ENCODE data around the genes MBD2 and DYNAP.

GRCh38 chr18:50842751-50843348, 23.0 kb upstream of the MRO start:
- RRBS, result no CpG with 5 or more reads among the region's 1 CpG

DNA sequence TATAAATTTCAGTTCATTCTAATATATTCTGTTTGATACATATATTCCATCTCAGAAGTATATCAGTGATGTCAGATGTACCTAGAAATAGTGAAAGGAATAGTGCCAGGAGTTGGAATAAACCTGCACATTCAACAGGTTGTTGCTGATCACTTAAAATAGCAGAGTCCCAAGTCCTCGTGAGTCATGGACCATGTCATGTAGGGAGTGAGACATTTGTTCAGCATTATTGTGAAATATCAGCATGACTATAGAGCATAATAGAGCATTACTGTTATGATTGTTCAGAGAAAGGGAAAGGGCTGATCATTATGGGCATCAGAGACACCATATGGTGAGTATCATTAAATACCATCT, 5.4 kb downstream of the ELAC1 start:
- RRBS, result no CpG with 5 or more reads among the region's 1 CpG

GRCh38 chr18:51153574-51154658, 43.6 kb downstream of the MEX3C start:
- RRBS, result no CpG with 5 or more reads among the region's 22 CpGs

DNA sequence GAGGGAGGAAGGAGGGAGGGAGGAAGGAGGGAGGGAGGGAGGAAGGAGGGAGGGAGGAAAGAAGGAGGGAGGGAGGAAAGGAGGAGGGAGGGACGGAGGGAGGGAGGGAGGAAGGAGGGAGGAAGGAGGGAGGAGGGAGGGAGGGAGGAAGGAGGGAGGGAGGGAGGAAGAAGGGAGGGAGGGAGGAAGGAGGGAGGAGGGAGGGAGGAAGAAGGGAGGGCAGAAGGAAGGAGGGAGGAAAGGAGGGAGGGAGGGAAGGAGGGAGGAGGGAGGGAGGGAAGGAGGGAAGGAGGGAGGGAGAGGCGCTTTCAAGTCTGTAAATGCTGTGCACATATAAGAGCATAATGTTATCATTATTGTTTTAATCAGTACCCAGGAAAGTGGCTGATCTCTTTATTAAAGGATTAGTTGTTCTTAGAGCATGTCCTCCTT, 363.2 kb downstream of the MBD2 start:
- RRBS, result no CpG with 5 or more reads among the region's 2 CpGs

- RRBS, result 1% methylated on average over 64 of the region's 125 CpGs
Observed at GRCh38 chr18:54223831-54225052, at the start of gene MBD2. Gene MBD2 (minus strand): TSS chr18:54224669.

- RRBS, result no CpG with 5 or more reads among the region's 5 CpGs
Observed at GRCh38 chr18:54531283-54532056, 59.6 kb upstream of the DYNAP start.

GRCh38 chr18:54591125-54591477, at the start of gene DYNAP:
Gene DYNAP (plus strand): TSS chr18:54591245.
- RRBS, result no CpG with 5 or more reads among the region's 2 CpGs

DNA sequence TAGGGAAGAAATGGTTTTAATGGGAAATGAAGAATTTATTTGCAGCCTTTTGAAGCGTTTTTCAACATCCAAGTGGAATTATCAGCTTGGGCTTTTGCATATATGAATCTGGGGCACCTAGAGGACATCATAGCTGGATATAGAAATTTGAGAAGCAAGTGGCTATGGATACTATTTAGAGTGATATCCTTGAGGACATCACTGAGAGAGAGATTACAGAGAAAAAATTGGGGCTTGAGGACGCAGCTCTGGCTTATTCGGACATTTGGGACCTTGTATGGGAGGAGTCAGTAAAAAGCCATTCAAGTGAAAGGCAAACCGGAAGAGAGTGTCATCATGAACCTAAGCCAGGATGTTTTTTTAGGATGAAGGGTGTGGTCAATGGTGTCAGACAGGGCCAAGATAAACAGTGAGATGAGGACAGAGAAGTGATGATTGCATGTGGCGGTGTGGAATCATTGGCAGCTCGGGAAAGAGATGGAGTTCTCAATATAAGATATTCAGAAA, 4.2 kb downstream of the RAB27B start:
- RRBS, result no CpG with 5 or more reads among the region's 6 CpGs

DNA sequence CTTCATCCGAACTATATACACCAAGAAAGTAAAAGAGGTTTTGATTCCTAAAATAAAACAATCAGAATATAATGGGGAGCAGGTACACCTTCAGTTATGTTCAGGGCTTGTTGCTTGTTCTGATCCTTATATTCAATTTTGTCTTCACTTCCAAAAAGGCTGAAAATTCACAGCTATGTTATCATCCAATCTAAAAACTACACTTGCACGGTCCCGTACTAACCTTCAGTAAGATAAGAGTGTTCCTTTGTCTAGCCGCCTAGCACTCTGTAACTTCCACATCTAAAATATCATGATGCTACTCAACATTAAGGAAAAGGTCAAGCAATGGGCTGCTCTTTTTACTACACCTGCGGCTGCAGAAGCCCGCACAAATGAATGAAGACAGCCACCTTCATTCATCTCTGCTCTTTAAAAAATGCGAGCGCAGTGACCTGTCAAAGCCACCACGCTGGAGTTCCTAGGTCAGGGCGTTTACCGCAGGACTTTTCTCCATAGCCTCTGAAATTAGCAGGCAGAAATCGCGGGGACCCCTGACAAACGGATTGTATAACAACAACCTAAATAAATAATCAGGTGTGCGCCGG, 678 bp downstream of the CCDC68 start:
- RRBS, result no CpG with 5 or more reads among the region's 16 CpGs

DNA sequence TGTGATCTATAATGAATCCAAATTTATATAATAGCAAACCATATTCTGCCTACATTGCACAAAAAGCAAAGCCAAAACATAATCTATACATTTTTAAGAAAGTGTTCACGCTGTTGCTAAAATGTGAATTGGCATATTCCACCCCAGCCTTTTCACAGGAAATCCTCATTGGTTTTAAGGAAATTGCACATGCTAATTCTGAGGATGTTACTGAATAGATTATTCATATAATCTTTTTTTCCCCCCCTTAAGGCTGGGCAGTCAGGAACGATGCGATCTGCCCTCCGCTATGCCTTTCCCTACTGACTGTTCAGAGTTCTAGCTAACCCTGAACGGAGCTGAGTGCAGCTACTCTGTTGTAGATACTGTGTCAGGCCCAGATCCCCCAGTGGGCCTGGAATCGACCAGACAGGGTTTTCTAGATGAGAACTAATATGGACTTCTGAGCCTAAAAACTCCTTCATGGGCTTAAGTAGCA, 192.3 kb downstream of the TCF4 start:
- RRBS, result no CpG with 5 or more reads among the region's 6 CpGs

DNA sequence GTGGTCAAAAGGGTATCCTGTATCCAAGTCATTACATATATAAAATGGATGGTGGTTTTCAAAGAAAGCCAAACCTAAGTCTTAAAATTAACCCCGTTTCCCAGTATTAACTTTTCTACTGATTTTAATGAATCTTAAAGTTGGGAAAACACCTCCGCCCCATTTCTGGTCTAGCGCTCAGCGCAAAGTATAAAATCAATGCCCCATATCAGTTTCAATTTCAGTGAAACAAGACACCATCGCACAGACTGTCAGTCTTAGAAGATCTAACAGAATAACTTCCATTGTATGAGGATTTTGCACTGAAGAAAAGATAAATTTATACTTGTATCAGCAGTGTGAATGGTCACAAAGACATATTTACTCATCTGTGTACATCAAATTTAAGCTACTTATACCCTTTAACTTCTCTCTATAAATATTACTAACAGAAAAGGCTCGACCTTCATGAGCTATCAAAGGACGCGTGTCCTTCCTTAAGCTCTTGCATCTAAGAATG, 183.2 kb downstream of the TCF4 start:
- RRBS, result no CpG with 5 or more reads among the region's 8 CpGs

DNA sequence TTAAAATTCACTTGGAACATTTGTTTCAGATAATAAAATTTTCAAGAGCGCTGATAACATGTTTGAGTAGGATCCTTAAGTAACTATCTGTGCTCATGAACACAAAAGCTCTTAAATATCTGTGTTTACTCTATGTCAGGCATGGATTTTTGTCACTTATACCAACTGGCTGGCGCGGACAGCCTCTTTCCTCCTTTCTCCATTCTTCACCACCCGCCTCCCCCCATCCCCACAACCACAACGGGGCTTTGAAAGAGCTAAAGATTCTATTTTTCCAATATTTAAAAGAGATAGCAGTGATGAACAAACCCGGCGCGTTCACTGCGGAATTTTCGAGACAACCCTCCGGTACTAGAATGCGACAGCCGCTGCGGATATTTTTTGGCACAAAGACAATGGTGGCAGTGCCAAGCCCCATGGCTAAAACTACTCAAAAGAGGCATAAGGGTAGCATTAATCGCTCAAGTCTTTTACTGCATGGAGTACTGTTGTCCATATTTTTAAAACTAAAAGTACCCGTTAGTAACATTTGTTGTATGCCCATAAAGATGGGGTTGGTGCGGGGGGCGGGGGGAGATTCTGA, 181.4 kb downstream of the TCF4 start:
- RRBS, result no CpG with 5 or more reads among the region's 18 CpGs

DNA sequence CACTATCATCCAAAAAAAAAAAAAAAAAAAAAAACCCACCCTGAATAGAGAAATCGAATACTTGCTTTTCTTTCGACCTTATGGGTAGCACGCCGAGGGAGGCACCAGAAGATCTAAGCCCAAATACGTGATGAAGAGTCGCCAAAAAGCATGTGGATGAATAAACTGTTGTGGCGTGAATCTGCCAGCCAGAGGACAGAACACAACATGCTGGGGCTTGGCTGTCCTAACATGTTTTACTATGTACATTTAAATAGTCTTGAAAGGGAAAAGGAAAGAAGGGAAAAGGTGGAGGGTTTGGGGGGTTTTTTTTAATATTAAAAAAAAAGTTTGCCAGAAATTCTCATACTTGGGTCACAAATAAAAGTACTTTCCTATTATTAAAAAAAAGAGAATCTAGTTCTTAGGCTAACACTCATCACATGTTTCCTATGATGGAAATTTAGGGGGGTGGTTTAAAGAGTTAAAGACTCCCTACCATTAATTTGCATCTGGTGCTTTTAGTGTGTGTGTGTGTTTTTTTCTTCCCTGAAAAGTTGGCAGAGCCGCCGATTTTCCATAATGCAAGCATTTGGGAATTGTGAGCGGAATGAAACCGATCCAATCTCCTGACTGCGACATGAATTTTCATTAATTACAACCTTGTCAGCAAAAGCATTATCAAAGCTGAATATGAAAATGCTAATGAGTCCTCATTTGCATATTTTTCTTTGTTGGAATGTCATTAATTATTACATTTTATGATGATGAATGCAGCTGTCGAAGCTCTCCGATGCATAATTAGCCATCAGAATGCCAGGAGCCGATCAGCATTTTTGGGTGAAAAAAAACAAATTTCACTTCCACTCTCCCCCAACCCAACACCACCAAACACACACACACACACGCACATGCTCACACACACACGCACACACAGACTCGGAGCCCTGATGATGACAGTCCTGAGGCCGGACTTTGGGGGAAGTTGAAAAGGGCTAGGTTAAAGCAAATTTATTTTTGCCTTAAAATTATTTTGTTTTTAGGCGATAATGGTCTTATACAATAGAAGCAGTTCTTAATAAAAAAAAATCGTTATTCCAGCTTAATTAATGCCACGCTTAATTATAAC, 165.5 kb downstream of the TCF4 start:
- RRBS, result no CpG with 5 or more reads among the region's 22 CpGs

- RRBS, result no CpG with 5 or more reads among the region's 4 CpGs
Observed at GRCh38 chr18:55509692-55510372, 78.2 kb downstream of the TCF4 start.

DNA sequence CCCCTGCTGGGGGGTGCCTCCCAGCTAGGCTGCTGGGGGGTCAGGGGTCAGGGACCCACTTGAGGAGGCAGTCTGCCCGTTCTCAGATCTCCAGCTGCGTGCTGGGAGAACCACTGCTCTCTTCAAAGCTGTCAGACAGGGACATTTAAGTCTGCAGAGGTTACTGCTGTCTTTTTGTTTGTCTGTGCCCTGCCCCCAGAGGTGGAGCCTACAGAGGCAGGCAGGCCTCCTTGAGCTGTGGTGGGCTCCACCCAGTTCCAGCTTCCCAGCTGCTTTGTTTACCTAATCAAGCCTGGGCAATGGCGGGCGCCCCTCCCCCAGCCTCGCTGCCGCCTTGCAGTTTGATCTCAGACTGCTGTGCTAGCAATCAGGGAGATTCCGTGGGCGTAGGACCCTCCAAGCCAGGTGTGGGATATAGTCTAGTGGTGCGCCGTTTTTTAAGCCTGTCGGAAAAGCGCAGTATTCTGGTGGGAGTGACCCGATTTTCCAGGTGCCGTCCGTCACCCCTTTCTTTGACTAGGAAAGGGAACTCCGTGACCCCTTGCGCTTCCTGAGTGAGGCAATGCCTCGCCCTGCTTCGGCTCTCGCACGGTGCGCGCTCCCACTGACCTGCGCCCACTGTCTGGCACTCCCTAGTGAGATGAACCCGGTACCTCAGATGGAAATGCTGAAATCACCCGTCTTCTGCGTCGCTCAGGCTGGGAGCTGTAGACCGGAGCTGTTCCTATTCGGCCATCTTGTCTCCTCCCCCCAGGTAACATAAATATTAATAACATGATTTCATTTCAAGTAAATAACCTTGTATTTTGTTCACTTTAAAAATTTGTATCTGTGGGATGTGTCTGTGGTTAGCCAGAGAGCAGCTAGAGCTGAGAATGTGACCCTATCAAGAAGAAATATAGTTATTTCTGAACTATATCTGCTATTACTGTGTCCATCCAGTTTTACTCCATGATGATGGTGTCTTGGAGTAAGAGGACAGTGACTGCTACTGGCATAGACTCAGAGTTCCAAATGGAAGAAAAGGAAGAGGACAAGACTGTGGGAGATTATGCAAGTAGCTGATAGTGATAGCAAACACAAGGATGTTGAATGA, 305.0 kb upstream of the TCF4 start:
- RRBS, result no CpG with 5 or more reads among the region's 30 CpGs

GRCh38 chr18:56393224-56393447, 245.3 kb downstream of the TXNL1 start:
- RRBS, result no CpG with 5 or more reads among the region's 3 CpGs

DNA sequence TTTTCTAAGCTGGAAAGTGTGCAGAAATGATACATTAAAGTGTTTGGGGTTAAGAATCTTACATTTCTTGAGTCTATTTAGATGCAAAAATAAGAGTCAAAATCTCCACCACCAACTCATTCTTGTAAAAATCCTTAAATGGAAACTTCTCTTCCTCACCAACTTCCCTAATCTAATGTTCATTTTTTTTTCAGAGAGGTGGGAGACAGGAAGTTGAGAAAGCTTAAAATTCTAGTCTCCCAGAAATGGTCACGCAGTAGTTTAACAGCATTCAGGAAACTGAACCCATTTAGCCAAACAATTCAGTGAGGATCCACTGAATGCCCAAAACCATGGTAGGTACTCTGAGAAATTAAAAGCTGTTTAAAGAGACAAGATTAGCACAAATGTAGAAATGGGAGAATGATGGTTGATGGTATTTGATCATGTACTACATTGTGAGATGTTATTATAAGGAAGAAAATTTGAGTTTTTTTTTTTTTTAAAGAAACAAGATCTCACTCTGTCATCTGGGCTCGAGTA, 68.9 kb downstream of the TXNL1 start:
- RRBS, result no CpG with 5 or more reads among the region's 2 CpGs

GRCh38 chr18:56637135-56637579, 1.2 kb downstream of the TXNL1 start:
- RRBS, result no CpG with 5 or more reads among the region's 8 CpGs

DNA sequence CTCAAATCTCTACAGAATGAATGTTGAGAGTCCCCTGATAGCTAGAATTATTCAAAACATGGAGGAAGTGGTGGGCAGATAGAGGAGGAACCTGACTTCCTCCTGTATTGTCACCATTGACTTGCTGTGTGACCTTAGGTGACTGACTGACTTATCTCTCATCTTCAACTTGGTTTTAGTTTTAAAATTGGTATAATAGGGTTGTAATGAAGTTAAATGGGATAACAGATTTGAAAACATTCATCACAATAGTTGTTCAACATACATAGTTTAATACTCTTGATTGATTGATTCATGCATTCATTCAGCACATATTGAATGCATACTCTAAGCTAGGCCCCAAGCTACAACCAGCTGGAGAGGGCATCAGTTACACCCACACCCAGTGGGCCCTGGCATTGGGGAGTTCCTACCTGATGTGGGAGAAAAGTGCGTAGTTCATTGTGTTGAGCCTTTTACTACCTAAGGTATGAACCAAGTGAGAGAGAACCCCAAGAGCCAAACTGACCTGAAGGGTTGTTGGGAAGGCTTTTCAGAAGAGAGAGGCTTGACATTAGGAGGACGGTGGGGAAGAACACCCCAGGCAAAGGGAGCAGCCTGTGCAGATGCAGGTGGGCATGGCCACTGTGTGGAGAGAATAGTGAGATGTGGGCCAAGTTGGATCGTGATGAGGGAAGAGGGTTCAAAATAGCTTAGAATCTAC, 96.1 kb downstream of the WDR7 start:
- RRBS, result no CpG with 5 or more reads among the region's 3 CpGs

Data from HTR-8/SVneo (cell line).